ENCODE results near the genes TMEM184A, EIF3B and CHST12.

DNA sequence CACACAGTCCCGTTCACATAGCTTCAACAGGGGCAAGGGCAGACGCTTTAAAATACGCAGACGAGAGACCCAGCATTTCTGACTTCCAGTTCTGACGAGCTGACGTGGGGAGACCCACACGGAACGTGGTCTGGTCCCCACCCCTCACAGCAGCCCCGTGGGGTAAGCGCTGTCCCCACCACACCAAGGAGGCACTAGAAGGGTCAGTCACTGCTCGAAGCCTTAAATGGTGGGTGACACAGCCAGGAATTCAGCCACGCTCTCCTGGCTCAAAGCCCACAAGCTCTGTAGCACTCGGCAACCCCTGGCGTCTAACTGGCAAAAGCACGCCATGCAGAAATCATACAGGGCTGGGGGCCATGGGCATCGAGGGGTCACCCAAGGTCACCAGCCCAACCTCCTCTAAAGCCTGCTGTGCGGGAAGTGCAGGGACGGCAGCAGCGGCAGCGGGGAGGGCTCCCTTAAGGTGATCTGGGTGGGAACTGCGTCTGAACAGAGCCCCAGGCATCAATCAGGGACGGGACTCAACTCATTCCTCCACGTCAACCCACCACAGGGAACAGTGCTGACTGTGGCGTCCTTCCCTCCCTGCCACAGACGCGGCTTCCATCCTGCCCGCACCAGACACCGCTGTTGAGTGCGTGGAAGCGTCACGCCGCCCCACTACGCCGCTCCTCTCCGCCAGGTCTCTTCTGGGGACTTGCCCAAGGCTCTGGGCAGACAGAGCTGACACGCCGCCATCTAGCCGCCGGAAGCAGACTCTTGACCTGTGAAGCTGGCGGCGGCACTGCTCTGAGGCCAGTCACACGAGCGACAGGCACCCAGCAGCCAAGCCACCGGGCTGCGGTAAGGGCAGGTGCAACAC, 7.8 kb downstream of the GPER1 start:
- PRO-cap: no peak

DNA sequence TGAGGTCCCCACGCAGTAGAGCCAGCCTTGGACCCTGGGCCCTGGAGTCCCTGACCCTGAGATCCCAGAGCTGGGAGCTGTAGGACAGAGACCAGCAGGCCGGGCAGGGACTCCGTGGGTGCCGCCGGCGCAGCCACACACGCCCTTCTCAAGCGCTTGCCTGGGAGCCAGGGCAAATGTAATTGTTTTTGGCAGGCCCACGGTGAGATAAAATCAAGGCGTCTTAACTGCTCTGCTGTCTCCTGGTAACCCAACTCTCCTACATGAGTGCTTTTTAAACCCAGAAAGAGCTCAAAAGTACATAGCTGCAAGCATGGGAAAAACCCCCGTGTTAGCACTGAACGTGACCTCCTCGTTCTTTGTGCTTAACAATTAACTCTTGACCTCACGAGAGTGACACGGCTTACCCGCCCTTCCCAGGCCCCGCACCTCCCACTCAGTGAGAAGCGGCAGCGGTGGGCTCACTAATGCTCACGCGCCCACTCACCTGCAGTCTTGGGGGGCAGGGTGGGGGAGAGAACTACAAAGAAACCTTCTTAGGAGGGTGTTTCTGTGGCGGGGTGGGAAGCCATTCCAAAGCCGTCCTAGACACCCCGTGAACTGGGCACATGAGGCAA, 8.6 kb downstream of the GPER1 start:
- PRO-cap: no peak

GRCh38 chr7:1158115-1158577, 1.9 kb downstream of the ZFAND2A start:
- PRO-cap: no peak

DNA sequence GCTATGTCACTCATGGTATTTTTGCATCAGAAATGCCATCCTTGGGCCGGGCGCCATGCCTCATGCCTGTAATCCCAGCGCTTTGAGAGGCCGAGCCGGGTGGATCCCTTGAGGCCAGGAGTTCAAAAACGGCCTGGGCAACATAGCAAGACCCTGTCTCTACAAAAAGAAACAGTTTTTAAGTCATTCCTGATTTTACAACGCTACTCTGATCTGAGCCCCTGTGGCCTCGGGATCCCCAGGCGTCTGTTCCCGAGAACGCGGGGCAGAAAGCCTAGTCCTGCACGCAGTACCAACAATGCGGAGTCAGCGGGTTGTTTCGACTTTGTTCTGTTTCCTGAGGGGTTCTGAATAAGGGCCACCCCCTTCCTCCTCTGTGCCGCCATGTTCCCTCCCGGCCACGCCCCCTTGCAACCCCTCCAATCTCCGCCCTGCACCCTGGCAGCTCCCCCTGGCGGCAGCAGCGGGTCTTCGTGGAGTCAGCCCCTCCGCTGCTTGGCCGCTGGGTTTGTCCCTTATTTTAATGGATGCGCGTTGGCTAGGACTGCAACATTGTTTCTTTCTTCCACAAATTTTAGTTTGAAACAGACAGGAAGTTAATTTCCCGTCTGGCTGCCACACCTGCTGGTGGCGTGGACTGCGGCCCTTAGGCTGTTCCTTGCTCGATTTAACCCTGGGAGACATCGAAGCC, 9.8 kb upstream of the ZFAND2A start:
- PRO-cap: no peak

DNA sequence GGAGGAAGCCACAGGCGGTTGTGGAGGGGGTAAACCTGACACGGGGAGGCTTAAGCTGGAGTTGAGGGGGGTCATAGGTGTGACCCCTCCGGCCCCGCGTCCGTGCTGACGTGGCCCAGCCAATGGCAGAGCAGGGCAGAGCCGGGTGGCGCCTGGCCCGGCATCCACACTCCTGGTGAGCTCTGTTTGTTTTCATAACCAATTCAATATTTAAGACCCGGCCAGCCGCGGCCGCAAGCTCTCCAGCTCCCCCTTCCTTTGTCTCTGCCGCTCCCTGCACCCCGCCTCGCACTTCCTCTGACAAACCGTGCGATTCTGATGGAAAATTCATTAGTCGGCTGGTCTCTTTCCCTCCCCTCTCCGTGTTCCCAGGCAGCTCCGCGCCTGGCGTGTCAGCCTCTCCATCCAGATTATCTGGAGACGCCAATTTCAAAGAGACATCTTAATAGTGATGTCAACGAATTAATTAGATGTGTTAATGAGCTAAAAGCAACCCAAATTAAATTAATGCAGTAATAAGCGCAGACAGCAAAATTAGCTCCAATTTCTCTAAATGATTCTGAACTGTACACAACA, 55.4 kb downstream of the MICALL2 start:
- PRO-cap: no peak

GRCh38 chr7:1486701-1487246, 17.4 kb downstream of the INTS1 start:
- PRO-cap: no peak

DNA sequence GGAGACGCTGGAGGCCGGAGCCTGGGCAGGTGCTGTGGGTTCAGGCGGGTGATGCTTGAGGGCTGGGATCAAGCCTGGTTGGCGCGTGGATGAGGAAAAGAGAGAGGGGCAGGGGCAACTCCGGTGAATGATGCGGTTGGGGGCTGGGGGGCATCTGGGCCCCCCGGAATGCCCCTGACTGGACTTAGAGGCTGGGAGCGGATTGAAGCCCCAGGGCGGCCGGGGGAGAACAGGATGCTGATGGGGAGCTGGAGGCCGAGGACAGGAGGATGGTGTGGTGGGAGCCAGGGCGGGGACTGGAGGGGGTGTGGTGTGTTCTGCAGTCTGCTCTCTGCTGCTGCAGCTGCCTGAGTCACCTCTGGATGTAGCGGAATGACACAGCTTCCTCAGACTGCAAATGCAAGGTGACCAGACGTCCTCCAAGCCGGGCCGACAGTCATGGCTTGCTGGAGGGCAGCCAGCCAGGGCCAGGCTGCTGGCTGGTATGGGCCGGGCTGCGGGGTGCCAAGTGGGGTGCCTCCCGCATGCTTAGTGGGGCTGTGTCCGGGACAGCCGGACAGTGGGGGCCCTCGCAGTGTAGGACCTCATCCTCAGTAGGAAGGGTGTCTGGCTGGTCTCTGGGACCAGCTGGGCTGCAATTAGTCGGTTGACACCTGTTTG, 3.3 kb downstream of the MAFK start:
- PRO-cap: bidirectional peak, plus-strand start at position 396 of the sequence, minus-strand start at position 298 of the sequence

DNA sequence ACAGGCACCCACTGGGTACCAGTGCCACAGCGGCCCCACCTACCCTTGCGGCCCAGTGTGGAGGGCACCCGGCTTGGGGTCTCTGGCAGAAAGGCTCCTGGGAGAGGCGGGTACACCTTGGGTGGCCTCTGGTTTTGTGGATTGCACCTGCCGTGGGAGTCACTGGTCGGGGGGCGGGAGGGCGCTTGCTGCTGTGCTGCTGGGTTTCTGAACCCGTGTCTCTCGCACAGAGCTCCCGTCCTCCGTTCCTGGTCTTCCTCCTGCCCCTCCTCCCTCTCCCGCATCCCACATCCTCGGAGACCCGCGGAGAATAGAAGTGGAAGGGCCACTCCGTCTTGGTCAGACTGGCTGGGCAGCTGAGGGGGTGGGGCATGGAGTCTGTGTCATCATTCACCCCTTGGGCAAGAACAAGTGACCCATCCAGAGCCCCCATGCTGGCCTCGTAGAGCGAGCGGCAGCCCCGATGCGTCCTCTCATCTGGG, 3.9 kb downstream of the MAFK start:
- PRO-cap: no peak

GRCh38 chr7:1553376-1554087, 2.5 kb downstream of the TMEM184A start:
- PRO-cap: no peak

DNA sequence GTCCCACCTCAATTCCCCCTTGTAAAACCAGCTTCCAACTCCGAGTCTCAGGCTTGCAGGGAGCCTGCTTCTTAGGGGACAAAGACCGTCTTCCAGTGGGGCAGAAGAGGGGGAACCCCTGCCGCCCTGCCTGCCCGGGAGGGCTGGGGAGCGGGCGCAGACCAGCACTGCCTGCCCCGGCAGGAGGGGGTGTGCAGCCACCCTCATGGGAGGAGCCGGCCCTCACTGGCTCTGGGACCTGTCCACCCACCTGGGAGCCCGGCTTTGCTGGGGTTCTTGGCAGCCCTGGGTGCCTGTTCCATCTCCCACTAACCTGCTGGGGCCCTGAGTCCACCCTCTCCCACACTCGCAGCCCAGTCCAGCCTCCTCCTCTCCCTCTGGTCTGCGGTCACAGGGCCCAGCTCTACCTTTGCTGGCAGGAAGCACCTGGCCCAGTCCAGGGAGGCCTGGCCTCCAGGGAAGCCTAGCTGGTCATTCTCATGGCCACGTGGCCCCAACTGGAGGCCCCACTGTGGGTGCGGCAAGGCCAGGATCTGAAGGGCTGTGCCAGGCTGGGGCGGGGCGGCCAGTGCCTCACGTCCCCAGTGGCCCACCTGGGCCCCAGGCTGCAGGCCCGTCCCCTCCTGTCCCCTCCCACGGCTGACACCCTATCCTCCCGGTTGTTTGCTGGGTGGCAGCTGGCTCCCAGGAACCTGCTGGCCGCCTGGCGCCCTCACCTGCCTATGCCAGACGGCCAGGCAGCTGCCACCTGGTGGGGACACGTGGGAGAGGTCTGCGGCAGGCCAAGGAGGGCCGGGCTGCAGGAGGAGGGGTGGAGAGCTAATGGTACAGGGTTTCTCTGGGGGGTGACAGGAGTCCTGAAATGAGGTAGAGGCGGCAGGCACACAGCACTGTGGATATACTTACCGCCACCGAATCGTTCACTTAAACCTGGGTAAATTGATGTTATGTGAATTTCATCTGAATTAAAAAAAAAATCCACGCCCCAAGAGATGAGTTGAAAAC, at the start of gene TMEM184A:
TMEM184A (minus strand) TSS at position 499 of the 1,005 bp plus-strand sequence.
- PRO-cap: unidirectional peak, minus-strand start at position 384 of the sequence; unidirectional peak, minus-strand start at position 499 of the sequence

DNA sequence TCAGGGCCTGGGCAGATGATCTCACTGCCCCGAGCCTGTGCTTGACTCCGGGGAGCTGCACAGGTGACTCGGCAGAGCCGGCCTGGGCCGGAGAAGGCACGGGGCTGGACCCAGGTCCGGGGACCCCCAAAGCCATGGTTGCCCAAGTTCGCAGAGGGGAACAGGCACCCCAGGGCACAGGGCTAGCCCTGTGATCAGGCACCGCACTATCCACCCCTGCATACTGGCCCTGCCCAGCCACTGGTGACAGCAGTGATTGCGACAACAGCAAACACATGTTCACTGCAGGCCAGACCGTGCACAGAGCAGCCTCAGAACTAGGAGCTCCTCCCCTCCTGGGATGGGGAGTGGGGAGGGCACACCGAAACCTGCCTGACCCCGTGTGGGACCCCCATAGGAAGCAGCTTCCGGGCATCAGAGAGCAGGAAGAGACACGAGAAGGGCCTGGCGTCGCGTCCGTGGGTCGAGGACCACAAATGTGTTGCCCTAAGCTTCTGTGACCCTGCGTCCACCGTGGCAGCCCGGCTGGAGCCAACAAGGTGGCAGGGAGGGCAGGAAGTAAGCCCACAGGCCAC, 180.5 kb downstream of the ELFN1 start:
- PRO-cap: no peak

DNA sequence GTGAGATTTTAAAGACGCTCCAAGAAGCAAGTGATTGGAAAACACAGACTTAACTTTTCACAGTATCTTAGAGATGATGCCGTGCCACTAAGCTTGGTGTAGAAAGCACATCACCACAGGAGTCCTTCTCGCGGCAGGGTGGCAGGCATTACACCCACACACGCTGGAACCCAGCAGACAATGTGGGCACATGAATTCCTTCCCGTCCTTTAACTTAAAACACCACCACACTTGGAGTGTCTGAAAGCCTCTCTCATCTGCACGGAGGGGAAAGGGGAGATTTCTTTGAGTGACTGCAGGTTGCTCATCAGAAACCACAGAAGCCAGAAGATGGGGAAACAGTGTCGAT, 254.0 kb downstream of the ELFN1 start:
- PRO-cap: no peak

DNA sequence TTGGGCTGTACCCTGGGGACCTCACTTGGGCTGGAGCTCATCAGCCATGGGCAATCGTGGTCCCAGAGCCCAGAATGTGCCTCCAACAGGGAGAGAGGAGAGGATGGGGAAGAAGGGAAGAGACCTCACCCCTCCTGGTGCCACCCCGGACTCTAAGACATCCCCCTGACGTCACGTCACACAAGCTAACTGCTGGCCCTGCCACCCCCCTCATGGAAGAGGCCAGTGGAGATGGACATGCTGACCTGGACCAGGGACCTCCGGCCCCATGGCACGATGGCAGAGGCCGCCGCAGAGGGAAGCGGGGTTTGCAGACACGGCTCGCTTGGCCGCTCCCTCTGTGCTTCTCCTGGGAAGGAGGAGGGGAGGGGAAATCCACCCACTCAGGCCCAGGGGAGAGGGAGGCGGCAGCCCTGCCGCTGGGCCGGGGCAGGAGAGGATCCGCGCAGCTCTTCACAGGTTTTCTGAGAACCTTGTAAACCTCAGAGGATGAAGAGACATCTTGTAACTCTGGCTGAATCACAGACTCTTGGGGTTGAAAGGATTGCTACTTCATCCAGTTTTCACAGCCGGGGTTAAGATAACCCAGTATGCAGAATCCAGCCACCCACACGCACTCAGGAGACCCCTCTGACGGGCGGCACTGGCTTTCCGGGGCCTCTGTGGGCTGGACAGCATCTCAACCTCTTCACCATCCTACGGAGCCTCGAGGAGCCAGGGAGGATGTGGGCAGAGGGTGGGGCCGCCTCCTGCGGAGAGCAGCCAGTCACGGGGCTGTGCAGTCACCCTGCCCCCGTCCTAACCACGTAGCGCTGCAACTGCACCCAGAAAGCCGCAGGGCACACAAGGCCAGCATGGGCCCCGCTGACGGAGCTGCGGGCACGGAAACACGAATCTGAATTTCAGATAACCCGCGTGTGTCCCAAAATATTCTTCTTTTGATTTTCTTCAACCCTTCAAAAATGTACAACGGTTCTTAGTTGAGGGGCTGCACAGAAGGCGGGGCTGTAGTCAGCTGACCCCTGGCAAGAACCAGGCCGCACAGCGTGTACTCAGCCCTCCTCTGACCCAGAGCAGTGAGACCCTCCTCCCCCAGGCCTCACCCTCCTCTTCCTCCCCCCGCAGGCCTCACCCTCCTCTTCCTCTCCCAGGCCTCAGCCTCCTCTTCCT, 270.2 kb downstream of the ELFN1 start:
- PRO-cap: bidirectional peak, plus-strand start at position 827 of the sequence, minus-strand start at position 708 of the sequence

DNA sequence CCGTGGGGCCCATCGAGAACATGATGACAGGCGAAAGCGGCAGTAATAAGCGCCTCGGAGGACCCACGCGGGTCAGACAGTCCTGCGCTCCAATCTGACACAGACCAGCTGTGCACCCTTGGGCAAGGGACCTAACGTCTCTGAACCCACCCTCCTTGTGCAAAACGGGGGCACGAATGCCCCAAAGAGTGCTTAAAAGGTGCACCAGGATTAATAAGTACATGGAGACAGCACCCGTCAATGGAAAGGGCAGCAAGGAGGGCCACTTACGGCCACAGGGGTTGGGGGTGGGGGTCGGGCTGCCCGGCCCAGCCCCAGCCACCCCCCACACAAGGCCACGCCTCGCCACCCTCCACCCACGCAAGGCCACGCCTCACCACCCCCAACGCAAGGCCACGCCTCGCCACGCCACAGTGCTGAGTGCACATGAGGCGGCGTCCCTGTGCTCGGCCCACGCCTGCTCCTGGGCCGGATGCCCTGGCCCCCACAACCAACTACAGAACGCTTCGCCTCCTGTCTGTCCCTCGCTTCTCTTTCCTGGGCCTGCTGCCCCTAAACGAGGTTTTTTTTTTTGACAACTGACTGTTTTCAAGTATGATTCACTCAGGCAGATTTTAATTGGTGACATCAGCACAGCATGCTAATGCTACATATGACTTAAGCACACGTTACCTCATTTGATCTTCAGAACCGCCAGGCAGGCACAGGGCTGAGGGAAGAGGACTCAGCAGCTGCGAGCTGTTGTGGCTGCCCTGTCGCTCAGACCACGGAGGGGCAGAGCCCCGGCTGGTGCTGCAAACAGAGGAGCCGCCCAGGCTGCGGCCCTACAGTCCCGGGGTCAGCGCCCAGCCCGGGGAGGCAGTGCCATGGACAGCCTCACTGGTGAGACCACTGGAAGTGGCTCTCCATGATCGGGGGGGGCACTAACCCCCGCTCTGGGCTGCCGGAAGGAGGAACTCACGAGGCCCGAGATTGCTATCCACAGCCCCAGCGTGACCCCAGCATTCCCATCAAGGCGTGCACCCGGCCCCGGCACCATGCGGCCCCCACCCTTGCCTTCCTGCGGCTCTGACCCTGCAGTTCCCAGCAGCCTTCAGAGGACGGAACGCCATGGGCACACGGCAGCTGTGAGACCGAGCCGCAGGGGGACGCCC, 213.0 kb downstream of the MAD1L1 start:
- PRO-cap: unidirectional peak, plus-strand start at position 499 of the sequence; bidirectional peak, plus-strand start at position 687 of the sequence, minus-strand start at position 519 of the sequence

- PRO-cap: no peak
Observed at GRCh38 chr7:2084697-2085254, 148.0 kb downstream of the MAD1L1 start.

- PRO-cap: no peak
Observed at GRCh38 chr7:2086209-2086561, 146.6 kb downstream of the MAD1L1 start.

DNA sequence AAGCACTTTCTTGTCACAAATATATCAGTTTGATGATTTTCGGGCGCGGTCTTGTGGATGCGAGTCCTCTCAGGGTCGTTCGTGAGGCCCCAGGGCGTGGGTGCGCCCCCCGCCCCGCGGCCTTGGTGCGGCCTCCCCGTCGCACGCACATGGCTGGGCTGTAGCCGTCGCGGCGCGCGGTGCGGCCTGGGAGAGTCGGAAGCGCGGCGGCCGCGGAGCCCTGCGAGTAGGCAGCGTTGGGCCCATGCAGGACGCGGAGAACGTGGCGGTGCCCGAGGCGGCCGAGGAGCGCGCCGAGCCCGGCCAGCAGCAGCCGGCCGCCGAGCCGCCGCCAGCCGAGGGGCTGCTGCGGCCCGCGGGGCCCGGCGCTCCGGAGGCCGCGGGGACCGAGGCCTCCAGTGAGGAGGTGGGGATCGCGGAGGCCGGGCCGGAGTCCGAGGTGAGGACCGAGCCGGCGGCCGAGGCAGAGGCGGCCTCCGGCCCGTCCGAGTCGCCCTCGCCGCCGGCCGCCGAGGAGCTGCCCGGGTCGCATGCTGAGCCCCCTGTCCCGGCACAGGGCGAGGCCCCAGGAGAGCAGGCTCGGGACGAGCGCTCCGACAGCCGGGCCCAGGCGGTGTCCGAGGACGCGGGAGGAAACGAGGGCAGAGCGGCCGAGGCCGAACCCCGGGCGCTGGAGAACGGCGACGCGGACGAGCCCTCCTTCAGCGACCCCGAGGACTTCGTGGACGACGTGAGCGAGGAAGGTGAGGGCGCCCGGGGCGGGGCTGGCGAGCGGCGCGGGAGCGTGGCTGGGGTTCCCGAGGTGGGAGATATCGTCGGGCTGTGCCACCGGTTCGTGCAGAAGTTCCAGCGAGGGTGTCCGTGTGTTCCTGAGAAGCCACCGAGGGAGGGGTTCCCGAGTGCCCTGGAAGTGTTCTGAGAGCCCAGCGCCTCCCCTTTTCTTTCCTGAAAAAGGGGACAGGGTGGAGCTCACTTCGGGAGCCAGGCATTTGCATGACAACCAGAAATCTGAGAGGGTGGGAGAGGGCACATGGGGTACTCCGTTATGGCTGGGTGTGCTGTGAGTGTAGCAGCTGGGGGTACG, at the start of gene EIF3B:
EIF3B (plus strand) TSS at position 150 of the 1,084 bp plus-strand sequence.
- PRO-cap: unidirectional peak, plus-strand start at position 192 of the sequence

DNA sequence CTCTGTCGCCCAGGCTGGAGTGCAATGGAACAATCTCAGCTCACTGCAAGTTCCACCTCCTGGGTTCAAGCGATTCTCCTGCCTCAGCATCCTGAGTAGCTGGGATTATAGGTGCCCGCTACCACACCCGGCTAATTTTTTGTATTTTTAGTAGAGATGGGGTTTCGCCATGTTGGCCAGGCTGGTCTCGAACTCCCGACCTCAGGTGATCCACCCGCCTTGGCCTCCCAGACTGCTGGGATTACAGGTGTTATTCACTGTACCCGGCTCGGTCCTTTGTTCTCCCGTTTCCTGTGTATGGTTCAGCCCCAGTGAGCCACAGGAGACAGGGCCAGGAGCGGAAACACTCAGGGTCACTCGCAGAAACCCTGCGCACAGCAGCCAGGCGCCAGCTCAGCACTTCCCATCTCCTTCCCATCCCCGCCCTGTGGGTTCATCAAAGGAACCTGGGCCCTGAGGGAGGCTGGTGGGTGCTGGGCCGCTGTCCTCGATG, 15.6 kb upstream of the CHST12 start:
- PRO-cap: no peak

DNA sequence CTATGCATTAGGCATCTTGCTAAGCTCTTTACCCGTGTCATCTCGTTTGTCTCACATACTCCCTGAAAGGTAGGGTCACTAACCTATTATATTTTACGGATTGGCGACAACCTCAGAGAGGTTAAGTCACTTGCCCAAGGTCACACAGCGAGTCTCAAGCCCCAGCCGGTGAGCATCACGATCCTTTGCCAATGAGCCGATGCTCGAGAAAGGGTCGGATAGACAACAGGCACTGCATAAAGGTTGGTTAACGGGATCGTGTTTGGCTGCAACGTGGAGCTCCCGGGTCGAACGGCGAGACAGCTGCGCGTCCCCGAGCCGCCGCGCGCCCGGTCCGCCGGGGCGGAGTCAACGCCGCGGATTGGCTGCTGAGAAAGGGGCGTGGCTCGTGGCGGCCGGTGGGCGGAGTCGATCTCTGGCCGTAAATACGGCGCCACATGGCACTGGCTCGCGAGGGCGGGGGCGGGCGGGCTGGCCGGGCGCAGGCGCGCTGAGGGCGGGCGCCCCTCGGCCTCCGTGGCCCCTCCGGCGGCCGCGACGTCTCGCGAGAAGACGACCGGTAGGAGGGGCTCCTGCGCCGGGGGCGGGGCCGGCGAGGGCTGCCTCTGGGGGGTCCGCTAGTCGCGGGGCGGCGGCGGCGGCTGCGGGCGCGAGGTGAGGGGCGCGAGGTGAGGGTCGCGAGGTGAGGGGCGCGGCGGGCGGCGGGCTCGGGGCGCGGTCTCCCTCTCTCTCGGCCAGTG, at the start of gene CHST12:
CHST12 (plus strand) TSS at position 620 of the 740 bp plus-strand sequence.
- PRO-cap: bidirectional peak, plus-strand start at position 453 of the sequence, minus-strand start at position 301 of the sequence

DNA sequence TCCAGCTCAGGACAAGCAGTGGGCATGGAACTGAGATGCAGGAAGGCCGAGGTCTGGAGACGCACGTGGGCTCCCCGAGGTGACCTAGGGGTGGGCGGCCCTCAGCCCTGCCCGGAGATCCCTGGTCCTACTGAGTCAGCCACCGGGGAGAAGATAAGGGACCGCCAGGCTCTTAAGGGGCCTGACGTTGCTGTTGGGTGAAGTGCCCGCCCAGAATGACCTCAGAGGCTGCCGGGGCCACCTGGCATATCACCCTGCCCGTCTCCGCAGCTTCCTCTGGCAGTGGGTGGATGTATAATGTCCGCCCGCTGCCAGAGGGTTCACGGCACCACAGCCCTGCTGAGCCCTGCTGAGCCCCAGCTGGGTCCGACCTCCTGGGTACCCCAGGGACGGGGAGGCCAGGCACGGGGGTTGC, 8.8 kb upstream of the LFNG start:
- PRO-cap: no peak

Measured in bile duct (tissue), 1 donor.